Fibroblast of the aortic adventitia (primary cell): Measurements from ENCODE around the genes STAT5B and COASY.

- CAGE, long polyA plus RNA = no peak
Observed at GRCh38 chr17:42065063-42065502, 14.7 kb upstream of the C17orf113 start.

DNA sequence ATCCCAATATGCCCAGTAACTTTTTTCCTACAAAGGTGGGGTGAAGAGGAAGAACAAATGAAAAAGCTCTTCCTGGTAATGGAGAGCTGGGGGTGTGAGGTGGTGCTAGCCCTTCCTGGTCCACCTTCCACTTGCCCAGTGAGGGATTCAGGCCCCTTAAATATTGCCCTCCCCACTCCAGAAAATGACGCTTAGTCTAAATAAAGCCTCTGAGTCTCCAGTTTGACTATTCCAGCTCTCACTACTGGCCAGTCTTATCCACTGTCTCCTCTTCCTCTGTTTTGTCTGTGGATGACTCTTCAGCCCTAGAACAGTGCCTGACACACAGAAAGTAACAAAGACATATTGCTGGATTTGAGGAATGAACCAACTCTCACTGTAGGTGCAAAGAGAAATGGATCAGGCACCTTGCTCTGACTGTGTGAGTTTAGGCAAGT is 21.5 kb downstream of the ZNF385C start:
- CAGE, long polyA plus RNA = no peak

DNA sequence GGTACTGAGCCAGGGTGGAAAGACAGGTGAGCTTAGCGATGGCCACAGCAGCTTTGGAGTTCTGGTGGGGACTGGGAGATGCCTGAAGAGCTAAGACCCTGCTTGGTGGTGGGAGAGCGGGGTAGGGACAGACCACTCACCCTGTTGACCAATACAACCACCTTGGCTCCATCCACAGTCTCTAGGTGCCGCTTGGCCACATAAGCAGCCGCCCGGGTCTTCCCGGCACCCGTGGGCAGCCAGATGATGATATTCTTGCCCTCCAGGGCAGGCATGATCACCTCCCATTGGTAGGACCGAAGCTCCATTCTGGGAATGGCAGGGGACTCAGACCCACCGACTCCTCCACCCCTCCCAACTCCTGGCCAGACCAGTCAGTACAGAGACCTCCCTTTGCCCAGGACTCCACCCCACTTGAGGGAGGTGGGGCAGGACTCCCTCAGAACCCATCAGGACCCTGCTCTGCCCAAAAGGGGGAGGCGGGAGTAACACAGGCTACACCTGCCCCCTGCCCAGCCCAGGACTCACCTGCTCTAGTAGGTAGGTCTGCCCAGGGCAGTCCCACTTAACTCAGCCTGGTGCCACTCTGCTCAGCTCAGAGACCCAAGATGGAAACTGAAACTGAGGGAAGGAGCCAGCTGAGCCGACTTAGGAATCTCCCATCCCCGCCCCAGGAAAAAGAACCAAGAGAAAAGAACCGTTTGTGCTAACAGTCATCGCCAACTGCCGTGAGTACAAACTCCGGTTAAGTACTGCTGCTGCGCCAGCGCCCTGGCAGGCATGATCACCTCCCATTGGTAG is 729 bp downstream of the DHX58 start:
- CAGE, long polyA plus RNA = no peak

DNA sequence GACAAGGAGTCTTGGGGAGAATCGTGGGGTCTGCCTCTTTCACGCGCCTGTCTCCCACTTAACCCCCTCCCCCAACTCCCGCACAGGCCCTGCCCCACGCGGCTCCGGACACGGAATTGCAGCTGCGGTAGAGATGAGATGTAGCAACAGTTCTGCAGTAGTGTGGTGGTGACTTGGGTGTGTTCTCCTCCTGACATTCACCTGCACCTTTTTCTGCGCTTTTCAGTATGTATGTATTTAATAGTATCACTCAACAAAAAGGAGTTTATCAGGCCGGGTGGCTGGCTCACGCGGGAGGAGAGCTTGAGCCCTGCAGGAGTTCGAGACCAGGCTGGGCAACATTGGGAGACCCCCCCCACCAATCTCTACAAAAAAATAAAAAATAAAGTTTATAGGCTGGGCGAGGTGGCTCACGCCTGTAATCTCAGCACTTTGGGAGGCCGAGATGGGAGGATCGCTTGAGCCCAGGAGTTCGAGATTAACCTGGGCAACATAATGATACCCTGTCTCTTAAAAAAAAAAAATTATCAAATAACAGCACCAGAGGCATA is 489 bp upstream of the KAT2A start:
- CAGE, long polyA plus RNA = no peak

DNA sequence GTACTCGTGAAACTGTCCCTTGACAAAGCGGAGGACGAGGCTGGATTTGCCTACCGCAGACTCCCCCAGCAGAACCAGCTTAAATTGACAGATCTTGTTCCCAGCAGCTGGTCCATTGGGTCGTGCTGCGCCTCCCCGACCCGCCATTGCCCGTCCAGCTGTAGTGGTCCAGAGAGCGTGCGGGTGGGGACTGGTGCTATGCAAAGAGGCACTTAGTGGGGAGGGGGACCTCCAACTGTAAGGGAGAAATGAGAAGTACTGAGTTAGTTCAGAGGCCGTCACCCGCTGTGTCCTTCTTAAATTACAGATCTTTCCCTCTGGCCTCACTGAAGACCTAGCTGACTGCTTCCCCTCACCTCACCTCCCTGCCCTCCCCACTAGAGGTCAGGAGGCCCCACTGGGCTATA is 7.8 kb downstream of the HSPB9 start:
- CAGE, long polyA plus RNA = no peak

DNA sequence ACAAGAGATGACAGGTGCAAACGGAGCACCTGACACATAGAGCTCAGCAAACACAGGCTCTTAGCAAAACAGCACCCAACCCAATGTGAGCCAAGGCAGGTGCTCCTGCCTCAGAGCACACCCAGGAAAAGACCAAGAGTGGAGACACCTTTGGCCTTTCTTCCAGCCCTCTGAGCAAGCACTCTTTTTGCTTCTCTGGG is 241 bp downstream of the HCRT start:
- CAGE, long polyA plus RNA = no peak

GRCh38 chr17:42272091-42273174 is 3.8 kb downstream of the STAT5B start:
- CAGE, long polyA plus RNA = no peak

DNA sequence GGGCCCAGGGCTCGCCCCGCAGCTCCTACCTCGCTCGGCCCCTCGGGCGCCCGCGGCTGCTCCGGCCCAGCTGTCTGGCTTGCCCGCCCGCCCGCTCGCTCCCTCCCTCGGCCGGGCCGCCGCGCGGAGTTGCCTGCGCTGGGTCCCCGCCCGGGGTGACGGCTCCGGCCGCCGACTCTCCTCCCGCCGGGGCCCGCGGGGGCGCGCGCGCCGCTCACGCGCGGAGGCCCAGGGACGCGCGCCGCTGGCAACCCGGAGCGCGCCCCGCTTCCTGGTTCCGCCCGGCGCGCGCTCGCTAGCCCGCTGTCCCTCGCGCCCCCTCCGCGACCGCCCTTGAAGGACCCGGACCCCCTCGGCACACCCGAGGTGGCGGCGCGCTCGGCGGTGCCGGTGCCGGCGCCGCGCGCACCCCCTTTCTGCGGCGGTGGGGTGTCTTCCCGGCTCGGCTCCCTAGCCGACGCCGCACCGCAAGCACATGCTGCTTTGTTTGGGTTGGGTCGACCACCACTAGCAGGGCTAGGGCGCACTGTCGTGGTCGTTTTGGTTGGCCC is at the start of gene STAT5B:
STAT5B (minus strand) TSS at position 173 of the 551 bp plus-strand sequence.
- CAGE, long polyA plus RNA = no peak

- CAGE, long polyA plus RNA = no peak
Observed at GRCh38 chr17:42277467-42277757, 1.2 kb upstream of the STAT5B start.

- CAGE, long polyA plus RNA = no peak
Observed at GRCh38 chr17:42312840-42313567, 24.7 kb downstream of the STAT5A start.

- CAGE, long polyA plus RNA = no peak
Observed at GRCh38 chr17:42315134-42315983, 27.1 kb downstream of the STAT5A start.

DNA sequence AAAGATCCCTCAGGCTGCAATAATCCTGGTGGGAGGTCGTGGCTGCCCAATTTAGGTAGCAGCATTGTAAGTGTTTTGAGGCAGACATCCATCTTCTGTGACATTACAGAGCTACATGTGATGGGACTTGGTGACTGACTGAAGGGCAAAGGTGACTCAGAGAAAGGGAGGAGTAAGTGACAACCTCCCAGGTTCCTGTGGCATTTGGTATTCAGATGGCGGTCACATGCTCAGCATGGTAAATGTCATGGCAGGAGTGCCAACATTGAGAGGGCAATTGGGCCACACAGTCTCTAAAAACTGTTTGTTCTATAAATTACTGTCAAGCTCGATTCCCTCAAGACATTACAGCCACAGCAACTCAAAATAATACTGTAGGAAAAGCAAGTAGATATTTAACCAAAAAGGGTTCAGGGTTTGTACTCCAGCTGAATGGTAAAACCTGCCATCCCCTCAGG is 26.4 kb downstream of the STAT3 start:
- CAGE, long polyA plus RNA = no peak

DNA sequence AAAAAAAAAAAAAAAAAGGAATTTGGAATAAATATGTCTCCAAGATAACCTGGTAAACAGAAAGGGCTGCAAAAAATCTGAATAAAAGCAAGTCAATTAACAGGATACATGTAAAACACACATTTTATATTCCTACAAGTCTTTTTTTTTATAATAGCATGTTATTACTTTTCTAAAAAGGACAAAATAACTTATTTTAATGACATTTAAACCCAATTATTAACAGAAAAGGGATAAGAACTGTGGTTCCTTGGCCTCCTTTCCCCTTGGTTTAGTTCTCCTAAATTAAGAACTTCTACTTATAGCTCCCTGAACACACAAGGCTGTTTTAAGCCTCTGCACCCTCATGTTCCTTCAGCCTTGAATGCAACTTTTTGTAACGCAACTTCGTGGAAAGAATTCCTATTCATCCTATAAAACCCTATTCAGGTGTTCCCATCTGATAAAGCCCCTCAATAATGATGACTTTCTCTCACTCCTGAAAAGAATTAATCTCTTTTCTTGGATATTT is 6.5 kb downstream of the STAT3 start:
- CAGE, long polyA plus RNA = no peak

GRCh38 chr17:42413332-42413975 is 9.6 kb downstream of the CAVIN1 start:
- CAGE, long polyA plus RNA = no peak

DNA sequence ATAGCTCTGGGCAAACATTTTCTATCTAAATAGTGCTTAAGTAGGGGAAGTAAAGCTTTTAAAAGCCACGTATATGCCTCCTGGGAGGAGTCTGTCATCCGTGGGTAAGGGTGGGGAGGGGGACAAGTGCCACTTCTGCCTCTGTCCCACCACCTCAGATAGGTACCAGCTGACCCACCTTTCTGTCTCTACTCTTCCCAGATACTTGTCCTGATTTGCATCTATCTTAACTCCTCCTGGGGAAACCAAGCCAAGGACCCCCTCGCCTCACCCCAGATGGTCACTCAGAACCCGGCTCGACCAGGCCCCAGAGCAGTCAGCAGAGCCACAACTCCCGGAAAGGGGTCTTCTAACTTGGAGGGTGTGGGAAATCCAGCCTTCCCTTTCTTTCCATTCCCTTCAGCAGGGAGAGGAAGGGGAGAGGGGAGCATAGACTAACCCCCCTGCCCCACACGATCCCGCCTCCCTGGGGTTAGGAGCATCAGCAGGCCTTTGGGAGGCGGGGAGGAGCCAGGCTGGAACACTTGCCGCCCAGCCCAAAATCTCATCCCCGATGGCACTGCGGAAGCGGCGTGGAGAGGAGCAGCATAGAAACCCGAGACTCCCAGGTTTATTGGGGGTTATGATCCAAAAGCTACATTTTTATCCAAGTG is 1.9 kb downstream of the CAVIN1 start:
- CAGE, long polyA plus RNA = no peak

DNA sequence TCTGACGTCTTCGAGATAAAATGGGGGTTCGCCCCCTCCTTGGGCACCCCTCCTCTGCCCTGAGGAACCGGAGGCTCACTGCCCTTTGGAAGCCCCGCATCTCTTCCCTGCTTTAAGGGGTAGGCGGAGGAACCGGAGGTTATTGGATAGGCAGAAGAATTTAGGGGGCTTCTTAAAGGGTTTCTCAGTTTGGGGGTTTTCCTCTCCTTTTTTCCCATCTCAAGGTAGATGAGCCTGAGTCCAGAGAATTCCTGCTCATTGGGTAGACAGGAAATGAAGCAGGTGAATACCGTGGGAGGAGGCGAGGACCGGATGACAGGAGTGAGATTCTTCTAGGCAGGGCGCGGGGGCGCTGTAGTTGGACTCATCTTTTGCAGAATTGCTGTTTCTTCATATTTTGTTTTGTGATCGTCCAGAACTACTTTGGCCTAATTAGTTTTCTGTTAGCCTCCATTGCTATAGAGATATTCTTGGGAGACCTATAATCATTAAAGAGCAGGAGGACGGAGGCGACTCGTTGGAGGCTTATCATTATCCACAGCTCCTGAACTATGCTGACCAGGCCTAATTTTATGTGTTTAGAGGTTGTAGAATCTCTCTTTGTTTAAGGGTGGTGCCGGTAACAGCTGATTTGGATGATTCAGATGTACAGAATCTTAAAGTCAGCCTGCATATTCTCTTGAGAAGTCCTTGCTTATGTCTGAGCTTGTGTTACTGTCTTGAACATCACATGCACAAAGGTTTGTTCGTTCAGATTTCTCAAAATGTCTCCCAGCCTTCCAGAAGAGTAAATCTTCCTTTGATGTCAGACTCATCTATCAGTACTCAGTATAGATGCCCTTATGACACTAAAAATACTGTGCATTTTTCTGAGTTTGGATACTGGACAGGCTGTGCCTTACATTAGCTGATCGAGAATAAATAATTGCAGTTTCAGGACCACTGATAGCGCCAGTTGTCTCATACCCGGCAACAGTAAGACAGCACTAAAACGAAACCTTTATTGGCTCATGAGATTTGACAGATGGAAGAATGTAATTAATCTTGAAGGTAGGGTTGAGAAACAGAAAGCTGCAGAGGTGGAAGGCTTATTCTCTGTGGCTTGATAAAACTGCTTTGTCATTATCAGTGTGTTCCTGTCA is 758 bp downstream of the ATP6V0A1 start:
- CAGE, long polyA plus RNA = no peak

GRCh38 chr17:42472525-42473604 is 14.2 kb downstream of the ATP6V0A1 start:
- CAGE, long polyA plus RNA = no peak

DNA sequence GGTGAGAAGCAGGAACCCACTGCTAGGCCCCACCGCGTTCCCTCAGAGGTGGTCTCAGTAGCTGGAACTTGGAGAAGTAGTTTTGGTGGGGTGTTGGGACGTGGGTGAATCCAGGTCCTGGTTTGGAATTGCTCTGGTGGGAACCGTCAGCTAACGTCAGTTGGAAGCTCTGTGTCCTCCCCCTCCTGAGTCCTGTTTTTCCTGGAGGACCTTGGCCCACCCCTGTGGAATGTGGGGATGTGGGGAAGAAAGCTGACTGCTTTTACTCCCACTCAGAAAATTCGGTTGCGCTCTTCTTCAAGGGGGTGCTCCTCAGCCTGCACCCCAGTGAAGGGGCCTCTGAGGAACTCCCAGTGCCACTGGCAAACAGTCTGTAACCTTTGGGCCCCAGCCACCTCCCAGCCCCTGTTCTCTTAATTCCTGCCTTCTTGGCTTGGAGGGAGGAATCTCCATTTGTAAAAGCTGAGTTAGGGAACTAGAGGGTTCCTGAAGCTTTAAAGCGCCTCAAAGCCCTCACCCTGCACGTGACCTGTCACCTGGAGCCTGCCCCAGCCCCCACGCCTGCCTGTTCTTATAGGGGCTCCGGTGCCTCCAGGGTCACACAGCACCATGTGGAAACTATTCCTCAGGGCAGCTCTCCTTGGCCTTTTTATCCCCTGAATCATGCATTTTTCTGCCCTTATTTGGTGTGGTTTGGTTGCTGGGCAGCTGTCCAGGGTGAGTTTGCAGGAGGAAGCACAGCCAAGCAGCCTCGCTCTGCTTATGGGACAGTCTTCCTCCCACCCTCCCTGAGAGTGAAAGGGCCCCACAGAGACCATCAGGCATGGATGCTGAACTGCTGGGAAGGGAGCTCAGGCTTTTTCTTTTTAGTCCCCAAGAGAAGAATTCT is 16.2 kb upstream of the NAGLU start:
- CAGE, long polyA plus RNA = no peak

DNA sequence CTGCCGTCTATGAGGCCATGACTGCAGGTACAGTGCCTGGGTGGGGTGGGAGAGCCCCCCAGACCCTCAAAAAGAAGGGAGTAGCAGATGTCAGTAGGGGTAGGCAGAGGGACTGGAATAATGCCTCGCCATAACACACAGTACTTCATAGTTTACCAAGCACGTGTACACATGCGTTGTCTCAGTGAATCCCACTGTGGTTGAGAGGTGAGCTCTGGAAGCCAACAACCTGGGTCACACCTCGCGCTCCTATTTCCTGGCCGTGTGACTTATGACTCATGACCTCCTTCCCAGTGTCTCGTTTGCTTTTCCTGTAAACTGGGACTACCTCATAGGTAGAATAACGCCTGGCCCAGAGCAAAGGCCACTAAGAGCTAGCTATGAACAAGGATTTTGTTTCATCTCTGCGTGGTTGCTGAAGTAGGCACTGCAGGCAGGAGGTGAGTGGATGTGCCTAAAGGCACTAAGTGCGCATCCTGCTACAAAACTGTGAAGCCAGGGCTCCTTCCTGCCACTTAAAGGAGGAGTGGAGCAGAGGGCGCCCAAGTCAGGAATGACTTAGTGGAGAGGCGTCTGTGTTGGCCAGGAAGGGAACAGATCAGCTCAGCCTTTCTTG is 5.2 kb downstream of the NAGLU start:
- CAGE, long polyA plus RNA = no peak

GRCh38 chr17:42561792-42562241 is at the start of gene COASY:
Gene COASY, plus strand, starts transcription at chr17:42562148.
- CAGE, long polyA plus RNA = no peak